Helper T cell (primary cell): Measurements from ENCODE around the gene GSTO1.

DNA sequence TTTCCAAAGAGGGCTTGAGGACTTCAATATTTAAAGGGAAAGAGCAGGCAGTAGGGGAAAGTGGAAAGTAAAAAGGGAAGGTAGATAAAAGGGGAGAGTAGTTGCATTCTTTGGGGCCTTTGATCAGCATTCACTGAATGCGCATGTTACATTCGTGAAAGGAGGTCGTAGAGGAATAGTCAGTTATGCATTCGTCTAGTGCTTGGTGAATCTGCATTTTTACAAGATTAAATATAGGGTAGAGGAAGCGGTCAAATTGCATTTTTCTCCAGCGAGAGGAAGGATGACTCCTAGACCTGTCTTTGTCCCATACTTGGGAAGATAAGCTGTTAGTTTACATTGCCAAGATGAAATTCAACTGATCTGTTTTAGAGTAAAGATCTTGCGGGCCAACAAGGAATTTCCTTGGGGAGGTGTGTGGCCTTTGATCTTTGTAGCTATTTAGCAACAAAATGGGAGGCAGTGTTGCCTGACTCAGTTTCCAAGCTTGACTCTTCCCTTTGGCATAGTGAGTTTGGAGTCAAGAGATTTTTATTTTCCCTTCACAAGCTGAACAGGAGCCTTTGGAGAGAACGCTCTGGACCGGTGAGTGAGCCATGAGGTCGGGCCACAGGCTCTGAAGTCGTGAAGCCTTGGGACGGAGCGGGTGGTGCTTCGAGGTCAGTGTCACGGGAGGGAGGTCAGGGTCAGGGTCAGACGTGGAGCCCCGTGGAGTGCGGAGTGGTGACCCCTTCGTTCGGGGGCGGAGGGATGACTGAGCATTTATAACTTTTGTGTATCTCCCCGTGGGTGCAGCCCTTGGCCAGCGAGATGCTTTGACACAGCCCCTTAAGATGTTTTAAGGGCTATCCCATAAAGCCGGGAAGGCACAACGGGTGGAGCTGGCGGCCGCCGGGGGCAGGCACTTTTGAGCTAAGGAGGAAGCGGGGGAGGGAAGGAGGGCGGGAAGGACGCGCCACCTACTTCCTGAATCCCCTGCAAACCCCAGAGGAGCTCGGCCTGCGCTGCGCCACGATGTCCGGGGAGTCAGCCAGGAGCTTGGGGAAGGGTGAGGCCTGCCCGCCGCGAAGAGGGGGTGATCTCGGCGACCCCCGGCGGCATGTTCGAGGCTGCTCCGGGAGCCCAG, at the start of gene GSTO1:
TSS of gene GSTO1 (plus strand) at position 978 of the 1,126 bp plus-strand sequence.
- PRO-cap, 2 experiments, result peak in 2 of 2 experiments; most common plus-strand start position 987 of the sequence (in 2)

- PRO-cap, 2 experiments, result no peak in any of the 2 experiments
Observed at GRCh38 chr10:104258164-104258760, 3.6 kb downstream of the GSTO1 start.

DNA sequence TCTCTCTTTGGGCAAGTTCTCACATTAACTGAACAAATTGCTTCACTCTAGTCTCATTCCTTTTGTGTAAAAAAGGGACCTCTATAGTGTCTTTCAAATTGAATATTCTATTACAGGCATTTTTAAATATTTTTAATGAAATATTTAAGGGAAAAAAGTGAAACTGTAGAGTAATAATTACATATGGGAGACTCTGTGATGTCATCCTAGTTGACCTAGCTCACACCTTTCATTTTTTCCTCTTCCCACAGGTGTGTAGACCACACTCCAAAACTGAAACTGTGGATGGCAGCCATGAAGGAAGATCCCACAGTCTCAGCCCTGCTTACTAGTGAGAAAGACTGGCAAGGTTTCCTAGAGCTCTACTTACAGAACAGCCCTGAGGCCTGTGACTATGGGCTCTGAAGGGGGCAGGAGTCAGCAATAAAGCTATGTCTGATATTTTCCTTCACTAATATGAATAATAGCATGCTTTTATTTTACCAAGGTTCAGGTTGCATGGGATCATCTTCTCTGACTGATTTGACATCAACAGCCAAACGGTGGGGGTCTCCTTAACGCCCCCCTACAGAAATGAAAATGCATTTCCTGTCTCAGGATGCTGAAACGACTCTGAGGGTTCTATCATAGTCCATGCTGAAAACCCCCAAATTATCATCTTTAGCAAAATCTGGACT, 1.8 kb upstream of the GSTO2 start:
- PRO-cap, 2 experiments, result no peak in any of the 2 experiments

DNA sequence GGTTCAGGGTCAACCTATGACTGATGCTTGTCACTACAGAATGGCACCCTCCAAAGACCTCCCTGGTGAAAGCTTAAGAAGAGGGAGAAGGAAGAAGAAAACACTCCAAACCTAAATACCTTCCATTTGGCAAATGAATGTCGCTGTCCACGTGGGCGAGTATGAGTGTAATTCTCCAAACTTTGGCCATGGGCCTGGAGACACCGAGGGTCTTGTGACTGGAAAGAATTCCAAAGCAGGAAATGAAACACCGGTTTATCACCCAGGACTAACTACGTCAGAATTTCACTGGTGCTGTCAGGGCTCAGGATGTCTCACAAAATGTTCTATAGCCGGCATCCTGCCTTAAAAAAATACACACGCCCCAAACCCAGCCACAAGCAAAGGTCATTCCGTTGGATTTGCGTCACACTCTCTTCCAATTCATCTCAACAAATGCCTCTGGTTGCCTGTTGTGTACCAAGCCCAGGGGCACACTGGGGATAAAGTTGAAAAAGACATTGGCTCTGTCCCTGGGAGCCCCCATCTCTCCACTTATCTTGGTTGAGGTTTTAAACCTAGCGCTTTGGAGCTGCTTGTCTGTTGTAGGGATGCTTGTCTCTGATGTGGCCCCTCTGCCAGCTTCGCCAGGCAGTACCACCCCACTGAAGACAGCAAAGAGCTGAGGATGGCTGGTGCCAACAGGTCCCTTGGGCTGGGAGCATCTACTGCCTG, 31.1 kb downstream of the GSTO2 start:
- PRO-cap, 2 experiments, result no peak in any of the 2 experiments

DNA sequence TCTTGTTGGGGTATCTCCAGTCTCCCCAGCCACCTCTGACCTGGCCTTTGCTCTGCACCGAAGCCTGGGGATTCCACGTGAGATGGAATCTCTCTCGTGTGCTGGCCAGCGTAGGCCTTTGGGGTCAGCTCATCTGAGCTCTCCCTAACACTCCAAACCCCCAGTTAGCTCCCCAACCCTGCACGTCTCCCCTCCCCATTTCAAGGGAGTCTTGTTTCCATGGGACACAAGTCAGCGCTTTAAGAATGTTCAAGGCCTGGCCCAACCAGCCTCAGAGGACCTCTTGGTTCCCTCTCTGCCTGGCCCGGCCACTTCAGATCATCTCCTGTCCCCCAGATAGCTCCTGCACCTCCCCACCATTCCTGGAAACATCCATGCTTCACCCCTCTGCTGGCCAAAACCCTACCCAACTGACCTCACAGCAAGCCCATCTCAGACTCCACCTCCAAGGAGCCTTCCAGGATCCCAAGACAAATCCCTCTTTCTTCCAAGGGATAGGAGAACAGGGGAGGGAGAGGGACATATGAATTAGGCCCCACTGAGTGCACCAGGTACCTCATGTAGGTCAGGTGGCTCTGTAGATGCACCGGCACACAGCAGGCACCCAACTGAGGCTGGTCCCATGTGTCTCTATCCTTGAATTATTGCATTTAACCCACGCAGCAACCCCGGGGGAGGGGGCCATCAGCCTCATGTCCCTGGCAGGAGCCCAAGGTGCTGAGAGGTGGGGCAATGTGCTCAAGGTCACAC, 11.0 kb downstream of the ITPRIP start:
- PRO-cap, 2 experiments, result no peak in any of the 2 experiments

DNA sequence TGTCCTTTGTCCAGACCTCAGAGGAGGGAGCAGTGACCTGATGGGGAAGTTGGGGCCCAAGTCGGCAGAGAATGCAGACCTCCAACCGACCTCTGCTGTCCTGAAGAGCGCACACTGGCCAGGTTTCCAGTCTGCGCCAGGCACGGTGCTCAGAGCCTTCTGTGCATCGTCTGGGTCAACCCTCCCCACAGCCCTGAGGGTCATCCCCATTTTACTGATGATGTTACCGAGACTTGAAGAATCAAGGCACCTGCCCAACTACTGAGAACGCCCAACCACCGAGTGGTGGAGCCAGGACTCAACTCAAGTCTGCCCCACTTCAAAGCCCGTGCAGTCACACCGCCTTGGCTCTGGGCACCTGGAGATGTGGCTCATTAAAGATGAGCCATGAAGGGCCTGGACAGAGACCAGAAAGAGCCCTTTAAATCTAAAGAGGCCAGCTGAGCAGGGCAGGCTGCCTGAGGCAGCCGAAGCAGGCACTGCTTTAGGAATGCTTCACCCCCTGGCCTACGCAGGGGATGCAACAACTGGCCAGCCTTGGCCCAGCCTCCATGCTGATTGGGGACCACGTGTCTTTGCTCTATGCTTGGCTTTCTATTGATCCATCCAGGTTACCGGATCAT, 4.4 kb downstream of the ITPRIP start:
- PRO-cap, 2 experiments, result no peak in any of the 2 experiments

GRCh38 chr10:104339456-104340884, 1.7 kb upstream of the ITPRIP start:
- PRO-cap, 2 experiments, result no peak in any of the 2 experiments

GRCh38 chr10:104397398-104397618, 43.7 kb downstream of the CFAP58 start:
- PRO-cap, 2 experiments, result no peak in any of the 2 experiments

GRCh38 chr10:104447163-104447946, 93.7 kb downstream of the CFAP58 start:
- PRO-cap, 2 experiments, result no peak in any of the 2 experiments

DNA sequence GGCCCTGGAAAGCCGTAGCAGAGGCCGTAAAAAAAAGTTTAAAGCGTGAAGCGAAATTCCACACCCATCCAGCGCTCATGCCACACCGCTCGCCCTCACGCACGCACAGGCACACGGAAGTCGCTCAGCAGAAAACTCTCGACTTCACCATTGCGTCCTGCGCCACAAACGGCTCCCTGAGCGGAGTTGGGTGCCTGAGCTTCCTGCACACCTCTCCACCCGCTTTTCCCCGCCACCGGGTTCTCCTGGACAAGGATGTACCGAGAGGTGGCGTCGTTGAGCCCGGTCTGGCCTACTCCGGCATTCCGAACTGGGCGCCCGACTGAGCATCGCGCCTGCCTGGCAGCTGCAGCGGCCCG, 1.5 kb downstream of the SORCS3 start:
- PRO-cap, 2 experiments, result no peak in any of the 2 experiments

- PRO-cap, 2 experiments, result no peak in any of the 2 experiments
Observed at GRCh38 chr10:104680714-104681801, 40.0 kb downstream of the SORCS3 start.

- PRO-cap, 2 experiments, result no peak in any of the 2 experiments
Observed at GRCh38 chr10:104735104-104735673, 94.1 kb downstream of the SORCS3 start.

- PRO-cap, 2 experiments, result no peak in any of the 2 experiments
Observed at GRCh38 chr10:105973232-105974092, 1191.0 kb downstream of the SORCS1 start.

DNA sequence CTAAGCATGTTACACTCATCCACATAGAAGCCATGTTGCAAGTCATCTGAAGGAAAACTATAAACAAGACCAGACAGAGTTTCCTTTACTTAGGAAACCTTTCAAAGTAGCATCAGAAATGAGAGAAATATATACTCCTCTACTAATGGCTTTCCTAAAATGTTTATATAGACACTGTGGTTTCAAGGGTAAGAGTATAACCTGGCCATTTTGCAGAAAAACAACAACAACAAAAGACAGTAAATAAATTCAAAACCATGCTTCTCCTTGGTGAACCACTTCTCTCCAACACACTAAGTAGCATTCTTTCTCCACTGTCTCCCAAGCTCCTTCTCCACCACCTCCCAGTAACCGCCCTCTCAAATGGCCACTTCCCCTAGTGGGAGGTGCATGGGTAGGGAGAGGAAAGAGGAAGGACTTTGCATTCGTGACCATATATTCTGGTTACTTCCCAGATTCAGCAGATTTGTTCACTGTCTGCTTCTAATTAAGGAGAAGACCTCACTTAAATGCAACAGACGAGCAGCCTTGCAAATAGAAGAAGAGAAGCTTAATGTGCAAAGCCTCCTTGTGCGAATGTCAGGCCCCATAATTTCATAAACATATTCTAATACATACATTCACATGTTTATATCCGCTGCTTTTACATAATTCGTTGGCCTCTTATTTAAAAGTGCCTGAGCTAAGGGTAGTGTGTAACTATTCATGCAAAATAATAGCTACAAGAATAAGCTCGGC, 166.8 kb downstream of the SORCS1 start:
- PRO-cap, 2 experiments, result no peak in any of the 2 experiments

GRCh38 chr10:108911610-108912614, 1011.4 kb downstream of the XPNPEP1 start:
- PRO-cap, 2 experiments, result no peak in any of the 2 experiments

GRCh38 chr10:109144211-109144772, 779.0 kb downstream of the XPNPEP1 start:
- PRO-cap, 2 experiments, result no peak in any of the 2 experiments

GRCh38 chr10:109888977-109889291, 34.4 kb downstream of the XPNPEP1 start:
- PRO-cap, 2 experiments, result no peak in any of the 2 experiments

GRCh38 chr10:109982023-109982591, 25.7 kb upstream of the ADD3 start:
- PRO-cap, 2 experiments, result no peak in any of the 2 experiments

DNA sequence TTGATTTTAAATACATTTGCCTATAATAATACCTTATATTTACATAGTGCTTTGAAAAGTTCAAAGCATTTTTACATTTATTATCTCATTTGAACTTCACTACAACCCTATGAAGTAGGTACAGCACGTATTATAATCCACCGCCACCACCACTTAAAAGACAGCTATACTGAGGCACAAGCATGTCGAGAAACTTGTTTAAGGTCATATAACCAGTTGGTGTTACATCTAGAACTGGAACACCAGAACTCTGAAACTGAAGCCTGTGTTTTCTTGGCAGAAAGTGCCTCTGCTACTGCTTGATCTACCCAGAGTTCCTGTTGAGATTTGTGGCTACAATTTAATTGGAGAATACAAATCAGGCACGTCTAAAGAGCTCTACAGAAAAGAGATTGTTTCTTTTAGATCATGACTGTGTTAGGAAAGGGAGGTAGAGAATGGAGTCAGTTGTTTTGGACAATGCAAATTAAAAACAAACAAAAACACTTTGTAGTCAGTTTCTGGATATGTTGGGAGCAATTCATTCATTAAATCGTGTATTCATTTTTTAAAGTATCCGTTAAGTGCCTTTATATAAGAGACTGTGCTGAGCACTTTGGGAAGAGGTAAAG, 4.2 kb upstream of the ADD3 start:
- PRO-cap, 2 experiments, result no peak in any of the 2 experiments

DNA sequence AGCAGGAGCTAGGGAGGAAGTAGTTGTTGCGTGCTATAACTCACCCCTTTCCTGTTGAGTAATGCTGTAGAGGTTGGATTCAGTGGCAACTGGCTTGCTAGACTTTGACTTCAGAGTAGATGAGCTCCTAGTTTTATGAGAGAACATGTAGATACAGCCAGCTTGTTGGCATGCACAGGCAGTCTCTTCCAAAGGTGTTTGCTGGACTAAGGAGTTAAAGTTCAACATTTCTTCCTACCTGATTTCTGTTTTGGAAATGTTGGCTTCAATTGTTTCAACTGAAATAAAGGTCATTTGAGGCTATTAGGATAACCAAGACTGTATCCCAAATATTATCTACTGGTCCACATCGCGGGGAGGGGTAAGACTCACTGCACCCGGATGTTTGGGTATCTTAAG, 66.1 kb upstream of the MXI1 start:
- PRO-cap, 2 experiments, result no peak in any of the 2 experiments